Epithelial cell of alveolus of lung (primary cell): ENCODE measurements around a stretch of chr15.

- RAMPAGE, long total RNA: no peak
- RRBS: 96% methylated on average over 1 of the region's 7 CpGs
Observed at GRCh38 chr15:59265912-59266636, 59.4 kb downstream of the LDHAL6B start.

DNA sequence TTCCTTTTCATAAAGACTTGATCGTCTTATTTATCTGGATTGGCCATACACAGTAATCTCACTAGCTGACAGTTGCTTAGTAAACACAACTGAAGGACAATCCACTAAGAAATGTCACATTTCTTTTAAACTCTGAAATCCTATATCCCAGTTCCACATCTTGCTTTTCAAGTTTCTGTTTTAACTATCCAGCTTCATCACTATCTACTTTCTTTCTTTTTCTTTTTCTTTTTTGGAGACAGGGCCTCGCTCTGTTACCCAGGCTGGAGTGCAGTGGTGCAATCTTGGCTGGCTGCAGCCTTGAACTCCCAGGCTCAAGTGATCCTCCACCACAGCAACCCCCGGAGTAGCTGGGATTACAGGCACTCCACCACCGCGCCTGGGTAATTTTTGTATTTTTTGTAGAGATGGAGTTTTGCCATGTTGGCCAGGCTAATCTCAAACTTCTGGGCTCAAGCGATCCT, 39.6 kb downstream of the MYO1E start:
- RAMPAGE, long total RNA: no peak
- RRBS: no CpG with 5 or more reads among the region's 6 CpGs

- RAMPAGE, long total RNA: no peak
- RRBS: no CpG with 5 or more reads among the region's 10 CpGs
Observed at GRCh38 chr15:59353843-59354588, 18.7 kb downstream of the MYO1E start.

DNA sequence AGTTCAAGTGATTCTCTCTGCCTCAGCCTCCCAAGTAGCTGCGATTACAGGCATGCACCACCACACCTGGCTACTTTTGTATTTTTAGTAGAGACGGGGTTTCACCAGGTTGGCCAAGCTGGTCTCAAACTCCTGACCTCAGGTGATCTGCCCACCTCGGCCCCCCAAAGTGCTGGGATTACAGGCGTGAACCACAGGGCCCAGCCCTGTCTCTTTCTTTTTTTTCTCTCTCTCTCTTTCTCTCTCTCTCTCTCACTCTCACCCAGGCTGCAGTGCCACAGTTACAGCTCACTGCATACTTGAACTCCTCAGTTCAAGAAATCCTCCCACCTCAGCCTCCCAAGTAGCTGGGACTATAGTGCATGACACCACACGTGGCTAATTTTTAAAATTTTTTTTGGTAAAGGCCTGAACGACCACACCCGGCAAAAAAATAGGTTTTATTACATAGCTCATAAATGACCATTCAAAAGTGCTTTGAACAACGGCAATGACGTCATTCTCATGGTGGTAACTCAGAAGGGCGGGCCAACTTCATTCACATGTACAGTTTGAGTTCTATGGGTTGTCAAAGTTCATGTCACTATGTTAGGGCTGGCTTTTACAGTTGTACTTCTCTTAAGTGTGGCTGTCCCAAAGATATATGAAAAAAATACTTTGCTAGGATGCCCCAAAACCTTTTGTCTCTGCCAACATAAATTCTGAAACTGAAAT, 6.4 kb downstream of the MYO1E start:
- RAMPAGE, long total RNA: no peak
- RRBS: no CpG with 5 or more reads among the region's 10 CpGs

GRCh38 chr15:59528848-59529383, 82.7 kb upstream of the GCNT3 start:
- RAMPAGE, long total RNA: no peak
- RRBS: no CpG with 5 or more reads among the region's 9 CpGs

- RAMPAGE, long total RNA: no peak
- RRBS: no CpG with 5 or more reads among the region's 2 CpGs
Observed at GRCh38 chr15:59587277-59587796, 24.2 kb upstream of the GCNT3 start.

- RAMPAGE, long total RNA: no peak
- RRBS: no CpG with 5 or more reads among the region's 30 CpGs
Observed at GRCh38 chr15:59676027-59677375, 12.6 kb downstream of the BNIP2 start.

DNA sequence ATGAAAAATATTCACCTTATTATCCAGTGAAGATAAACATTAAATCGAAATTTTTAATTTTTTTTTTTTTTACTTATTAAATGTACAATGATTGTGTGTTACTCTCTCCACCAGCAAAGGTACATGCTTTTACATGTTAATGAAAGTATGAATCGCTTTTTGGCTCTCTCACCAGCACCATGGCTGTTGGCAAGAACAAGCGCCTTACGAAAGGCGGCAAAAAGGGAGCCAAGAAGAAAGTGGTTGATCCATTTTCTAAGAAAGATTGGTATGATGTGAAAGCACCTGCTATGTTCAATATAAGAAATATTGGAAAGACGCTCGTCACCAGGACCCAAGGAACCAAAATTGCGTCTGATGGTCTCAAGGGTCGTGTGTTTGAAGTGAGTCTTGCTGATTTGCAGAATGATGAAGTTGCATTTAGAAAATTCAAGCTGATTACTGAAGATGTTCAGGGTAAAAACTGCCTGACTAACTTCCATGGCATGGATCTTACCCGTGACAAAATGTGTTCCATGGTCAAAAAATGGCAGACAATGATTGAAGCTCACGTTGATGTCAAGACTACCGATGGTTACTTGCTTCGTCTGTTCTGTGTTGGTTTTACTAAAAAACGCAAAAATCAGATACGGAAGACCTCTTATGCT, 79.2 kb upstream of the BNIP2 start:
- RAMPAGE, long total RNA: no peak
- RRBS: no CpG with 5 or more reads among the region's 15 CpGs

DNA sequence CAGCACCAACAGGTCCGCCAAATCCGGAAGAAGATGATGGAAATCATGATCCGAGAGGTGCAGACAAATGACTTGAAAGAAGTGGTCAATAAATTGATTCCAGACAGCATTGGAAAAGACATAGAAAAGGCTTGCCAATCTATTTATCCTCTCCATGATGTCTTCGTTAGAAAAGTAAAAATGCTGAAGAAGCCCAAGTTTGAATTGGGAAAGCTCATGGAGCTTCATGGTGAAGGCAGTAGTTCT, 79.6 kb upstream of the BNIP2 start:
- RAMPAGE, long total RNA: no peak
- RRBS: no CpG with 5 or more reads among the region's 4 CpGs

GRCh38 chr15:60394925-60395779, 2.6 kb downstream of the ANXA2 start:
- RAMPAGE, long total RNA: no peak
- RRBS: no CpG with 5 or more reads among the region's 8 CpGs

GRCh38 chr15:60419895-60420212, 22.1 kb upstream of the ANXA2 start:
- RAMPAGE, long total RNA: no peak
- RRBS: no CpG with 5 or more reads among the region's 1 CpG

- RAMPAGE, long total RNA: no peak
- RRBS: no CpG with 5 or more reads among the region's 1 CpG
Observed at GRCh38 chr15:60495776-60496240, 16.9 kb upstream of the ICE2 start.

DNA sequence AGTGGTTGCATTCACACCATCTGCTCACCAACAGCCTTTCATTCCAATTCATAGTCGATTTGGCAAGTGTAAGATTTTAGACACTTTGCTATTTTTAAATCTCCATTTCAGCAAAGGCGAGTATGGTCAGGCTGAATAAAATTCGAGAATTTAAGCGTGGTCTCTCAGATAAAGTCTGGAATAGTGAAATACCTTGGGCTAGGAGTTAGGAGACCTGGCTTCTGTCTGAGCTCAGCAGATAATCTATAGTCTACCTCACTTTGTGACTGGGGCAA, 29.0 kb upstream of the ICE2 start:
- RAMPAGE, long total RNA: no peak
- RRBS: no CpG with 5 or more reads among the region's 4 CpGs

GRCh38 chr15:60548035-60548417, 69.1 kb upstream of the ICE2 start:
- RAMPAGE, long total RNA: no peak
- RRBS: no CpG with 5 or more reads among the region's 9 CpGs

DNA sequence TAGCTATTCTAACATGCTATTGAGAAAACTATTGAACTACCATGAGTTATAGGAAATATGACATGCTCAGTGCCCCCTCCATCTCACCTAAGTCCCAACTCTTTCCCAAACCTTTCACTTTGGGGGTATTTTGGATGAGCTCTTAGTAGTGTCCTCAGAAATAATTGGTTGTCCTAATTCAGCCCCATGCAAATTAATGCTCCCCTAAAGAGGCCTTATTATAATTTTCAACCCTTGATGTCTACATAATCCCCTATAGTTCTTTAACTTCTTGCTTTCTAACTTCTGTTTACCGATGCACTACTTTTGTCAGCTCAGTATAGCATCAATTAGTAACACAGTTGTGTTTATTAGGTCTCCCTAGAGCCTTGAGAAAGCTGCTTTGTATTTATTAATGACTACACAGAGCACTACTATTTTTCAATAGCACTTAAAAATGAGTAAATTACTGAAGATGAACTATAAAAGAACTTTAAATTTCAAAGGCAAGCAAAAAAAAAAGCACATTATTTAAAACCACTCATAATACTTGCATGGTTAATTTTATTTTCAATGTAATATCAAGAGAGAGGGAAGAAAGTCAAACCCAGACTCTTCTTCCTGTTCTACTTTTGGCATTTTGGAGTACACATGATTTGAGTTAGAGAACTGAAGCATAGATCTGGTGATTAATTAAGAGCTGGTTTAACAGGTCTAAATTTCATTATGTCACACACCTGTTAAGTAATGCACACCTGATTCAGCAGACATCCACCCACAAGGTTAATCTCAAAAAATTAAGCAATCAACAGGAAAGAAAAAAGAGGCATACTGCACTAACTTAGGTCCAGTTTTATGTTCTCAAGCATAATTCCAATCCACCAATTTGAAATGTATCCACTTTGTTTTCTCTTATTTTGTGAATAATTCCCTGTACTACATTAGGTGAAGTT, 100.9 kb upstream of the ICE2 start:
- RAMPAGE, long total RNA: no peak
- RRBS: no CpG with 5 or more reads among the region's 1 CpG

GRCh38 chr15:60590657-60591233, 111.8 kb upstream of the ICE2 start:
- RAMPAGE, long total RNA: no peak
- RRBS: no CpG with 5 or more reads among the region's 22 CpGs

DNA sequence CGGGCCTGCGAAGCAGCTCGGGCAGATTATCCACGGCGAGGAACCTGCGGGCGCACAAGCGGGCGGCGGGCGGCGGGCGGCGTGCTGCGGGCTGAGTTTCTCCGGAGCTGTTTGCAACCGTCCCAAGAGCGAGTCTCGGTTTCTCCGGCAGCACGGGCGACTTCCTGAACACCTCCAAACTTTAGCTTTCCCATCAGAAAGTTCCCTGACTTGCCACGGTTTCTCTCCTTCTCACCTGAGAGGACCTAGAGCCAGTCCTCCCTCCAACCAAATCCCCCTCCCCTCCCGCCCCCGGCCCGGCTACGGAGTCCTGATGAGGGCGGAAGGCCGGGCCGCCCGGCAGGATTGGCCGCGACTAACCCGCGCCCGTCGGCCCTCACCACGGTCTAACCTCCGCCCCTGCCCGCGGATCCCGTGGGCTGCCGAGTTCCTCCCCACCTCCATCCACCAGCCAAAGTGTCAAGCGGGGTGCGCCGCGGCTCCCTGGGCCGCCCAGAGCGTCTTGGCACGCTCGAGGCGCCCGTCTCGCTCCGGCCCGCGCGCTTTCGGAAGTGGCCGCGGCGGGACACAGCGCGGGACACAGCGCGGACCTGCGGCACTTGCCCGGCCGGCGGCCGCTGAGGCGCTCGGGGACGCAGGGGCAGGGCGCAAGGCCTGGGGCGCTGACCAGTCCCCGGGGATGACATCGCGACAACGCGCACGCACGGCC, 112.4 kb upstream of the ICE2 start:
- RAMPAGE, long total RNA: no peak
- RRBS: 2% methylated on average over 43 of the region's 83 CpGs

- RAMPAGE, long total RNA: no peak
- RRBS: no CpG with 5 or more reads among the region's 1 CpG
Observed at GRCh38 chr15:60660587-60660927, 181.6 kb upstream of the ICE2 start.

GRCh38 chr15:60682454-60683327, 203.7 kb upstream of the ICE2 start:
- RAMPAGE, long total RNA: no peak
- RRBS: no CpG with 5 or more reads among the region's 12 CpGs

DNA sequence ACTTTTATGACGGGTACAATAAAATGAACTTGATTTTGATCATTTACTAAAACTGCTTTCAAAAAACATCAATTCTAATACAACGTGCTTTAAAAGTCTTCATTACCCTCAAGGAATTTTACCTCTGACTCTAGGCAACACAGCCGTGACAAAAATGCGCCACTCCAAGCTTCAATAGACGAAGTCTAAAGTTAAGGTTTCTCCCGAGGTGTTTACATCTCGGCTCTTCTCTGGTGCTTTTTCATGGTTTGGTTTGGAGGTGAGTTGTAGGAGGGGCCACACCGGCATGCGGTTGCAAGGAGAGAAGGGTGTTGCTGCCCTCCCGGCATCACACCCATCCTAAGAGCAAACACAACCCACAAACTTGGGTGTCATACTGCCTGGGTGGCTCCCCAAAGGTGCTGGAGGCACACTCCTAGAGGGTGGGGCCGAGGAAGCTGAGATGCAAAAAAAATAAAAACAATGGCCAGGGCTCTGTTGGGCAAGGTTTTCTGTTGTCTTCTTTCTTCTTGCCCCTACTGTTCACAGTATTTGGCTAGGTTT, 225.1 kb upstream of the ICE2 start:
- RAMPAGE, long total RNA: no peak
- RRBS: no CpG with 5 or more reads among the region's 11 CpGs